Amniotic epithelial cell (primary cell): ENCODE measurements around the gene BRDT.

- RRBS, result 88% methylated on average over 4 of the region's 41 CpGs
Observed at GRCh38 chr1:91948943-91949753, at the start of gene BRDT. Gene BRDT (plus strand): TSS chr1:91949401.

GRCh38 chr1:92168693-92169043, 49.0 kb upstream of the C1orf146 start:
- RRBS, result no CpG with 5 or more reads among the region's 5 CpGs

DNA sequence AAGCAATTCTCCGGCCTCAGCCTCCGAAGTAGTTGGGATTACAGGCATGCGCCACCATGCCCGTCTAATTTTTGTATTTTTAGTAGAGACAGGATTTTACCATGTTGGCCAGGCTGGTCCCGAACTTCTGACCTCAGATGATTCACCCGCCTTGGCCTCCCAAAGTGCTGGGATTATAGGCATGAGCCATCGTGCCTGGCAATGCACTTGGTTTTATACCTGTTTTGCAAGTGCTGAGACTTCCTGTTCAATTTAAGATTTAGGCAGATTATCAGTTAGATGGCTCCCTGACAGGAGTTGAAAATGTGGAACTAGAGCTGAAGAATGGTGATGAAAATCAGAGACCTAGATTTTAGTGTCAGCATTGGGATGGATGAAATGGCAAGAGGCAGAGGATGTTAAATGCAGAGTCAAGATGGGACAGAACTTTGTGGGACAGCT, 60.6 kb downstream of the RPAP2 start:
- RRBS, result no CpG with 5 or more reads among the region's 7 CpGs

DNA sequence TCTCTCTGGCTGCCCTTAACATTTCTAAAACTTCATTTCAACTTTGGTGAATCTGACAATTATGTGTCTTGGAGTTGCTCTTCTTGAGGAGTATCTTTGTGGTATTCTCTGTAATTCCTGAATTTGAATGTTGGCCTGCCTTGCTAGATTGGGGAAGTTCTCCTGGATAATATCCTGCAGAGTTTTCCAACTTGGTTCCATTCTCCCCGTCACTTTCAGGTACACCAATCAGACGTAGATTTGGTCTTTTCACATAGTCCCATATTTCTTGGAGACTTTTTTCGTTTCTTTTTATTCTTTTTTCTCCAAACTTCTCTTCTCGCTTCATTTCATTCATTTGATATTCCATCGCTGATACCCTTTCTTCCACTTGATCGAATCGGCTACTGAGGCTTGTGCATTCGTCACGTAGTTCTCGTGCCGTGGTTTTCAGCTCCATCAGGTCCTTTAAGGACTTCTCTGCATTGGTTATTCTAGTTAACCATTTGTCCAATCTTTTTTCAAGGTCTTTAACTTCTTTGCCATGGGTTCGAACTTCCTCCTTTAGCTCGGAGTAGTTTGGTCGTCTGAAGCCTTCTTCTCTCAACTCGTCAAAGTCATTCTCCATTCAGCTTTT, 147.5 kb upstream of the GFI1 start:
- RRBS, result no CpG with 5 or more reads among the region's 15 CpGs

- RRBS, result no CpG with 5 or more reads among the region's 1 CpG
Observed at GRCh38 chr1:92697596-92698176, 87.2 kb downstream of the EVI5 start.

DNA sequence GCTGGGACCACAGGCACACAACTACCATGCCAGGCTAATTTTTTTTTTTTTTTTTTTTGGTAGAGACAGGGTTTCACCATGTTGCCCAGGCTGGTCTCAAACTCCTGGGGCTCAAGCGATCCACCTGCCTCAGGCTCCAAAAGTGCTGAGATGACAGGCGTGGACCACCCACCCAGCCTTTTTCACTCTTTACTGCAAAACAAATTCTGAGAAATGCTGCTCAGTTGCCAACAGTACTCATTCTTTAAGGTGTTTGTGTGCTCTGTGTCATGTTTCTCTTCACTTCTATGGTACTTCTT, 39.9 kb downstream of the EVI5 start:
- RRBS, result no CpG with 5 or more reads among the region's 2 CpGs

GRCh38 chr1:92804652-92805293, 19.9 kb upstream of the EVI5 start:
- RRBS, result no CpG with 5 or more reads among the region's 8 CpGs

- RRBS, result no CpG with 5 or more reads among the region's 8 CpGs
Observed at GRCh38 chr1:93078435-93078952, 589 bp upstream of the MTF2 start.

DNA sequence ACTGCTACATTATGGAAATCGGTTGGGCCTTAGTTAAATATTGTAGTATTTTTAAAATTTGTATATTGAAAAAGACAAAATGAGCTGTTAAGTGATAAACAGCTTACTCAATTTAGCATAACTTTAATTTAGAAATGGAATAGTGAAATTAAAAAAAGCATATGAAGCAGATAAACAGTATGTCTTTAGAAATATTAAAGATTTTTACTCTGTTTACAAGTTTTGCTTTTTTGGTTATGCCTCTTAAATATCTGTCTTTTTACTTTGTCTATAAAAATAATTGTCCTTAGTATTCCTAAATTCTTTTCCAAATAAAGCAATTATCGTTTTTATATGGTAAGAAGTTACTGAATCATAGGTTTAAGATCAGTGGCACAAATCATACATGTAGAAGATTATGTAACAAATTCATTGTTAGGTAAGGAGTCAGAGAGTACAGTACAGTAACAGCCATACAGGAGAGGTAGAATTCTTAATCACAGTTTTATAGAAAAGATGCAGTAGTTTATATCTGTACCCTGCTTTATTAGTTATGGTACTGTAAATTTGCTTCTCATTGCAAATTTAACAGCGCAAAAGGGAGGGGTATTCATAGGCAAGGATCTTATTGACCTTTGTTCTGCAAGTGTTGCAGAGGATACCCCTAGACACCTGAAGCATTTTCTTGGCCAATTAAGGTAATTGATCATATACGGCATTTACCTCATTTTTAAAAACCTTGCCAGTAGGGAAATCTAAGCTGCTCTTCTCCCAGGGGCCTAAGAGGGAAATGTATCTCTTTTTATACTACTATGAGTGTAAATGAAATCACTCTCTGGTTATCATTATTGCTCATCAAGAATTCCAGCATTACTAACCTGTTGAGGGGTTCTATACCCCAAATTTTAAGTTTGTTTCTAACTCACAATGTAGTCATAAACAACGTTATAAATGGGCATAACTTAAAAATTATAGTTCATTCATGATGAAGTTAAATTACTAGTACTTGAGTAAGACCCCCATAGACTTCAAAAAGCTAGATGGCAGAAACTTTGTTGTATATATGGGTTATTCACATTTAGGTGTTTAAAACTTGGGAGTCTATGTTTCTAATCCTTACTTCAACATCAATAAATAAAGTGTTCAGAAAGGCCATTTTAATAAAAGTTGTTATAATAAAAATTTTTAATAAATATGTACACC, 27.6 kb downstream of the TMED5 start:
- RRBS, result no CpG with 5 or more reads among the region's 5 CpGs

- RRBS, result 0% methylated on average over 1 of the region's 26 CpGs
Observed at GRCh38 chr1:93345510-93345866, 219 bp upstream of the DR1 start.

DNA sequence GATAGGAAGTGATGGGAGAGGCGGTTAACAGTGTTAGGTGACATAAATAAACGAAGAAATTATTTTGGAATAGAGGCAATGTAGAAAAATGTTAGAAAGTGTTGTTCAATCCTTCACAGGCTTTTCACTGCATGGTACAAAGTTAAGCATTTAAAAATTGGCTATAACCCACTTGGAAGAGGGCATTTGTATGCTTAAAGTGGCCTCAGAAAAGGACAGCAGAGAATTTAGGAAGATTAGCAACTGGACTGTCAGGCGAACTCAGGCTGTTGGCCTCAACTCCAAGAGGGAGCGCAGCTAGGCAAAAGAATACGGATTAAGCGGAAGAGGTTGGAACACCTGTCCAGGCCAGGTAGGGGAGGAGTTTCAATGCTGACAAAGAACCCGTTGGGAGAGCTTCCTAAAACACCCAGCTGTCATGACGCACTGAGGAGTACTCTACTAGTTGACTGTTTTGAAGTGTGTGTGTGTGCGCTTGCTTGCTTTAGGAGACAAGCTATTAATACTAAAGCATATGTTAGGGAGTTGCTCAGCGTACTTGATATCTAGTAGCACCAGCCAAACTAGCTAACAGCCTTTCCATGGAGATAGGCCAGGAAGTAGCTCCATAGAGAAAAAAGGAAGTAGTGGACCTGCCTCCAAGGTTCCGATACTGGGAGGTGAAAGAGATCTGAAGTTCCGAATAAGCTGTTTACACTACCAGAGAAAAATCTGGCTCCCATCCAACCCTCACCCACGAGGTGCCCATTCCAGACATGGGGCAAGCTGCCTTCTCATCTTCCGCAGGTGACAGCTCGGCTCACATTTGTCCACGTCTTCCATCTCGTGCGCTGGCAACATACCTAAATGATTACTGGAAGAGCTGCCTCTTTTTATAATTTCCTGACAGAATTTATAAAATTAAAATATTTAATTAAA, 1.1 kb upstream of the FNBP1L start:
- RRBS, result no CpG with 5 or more reads among the region's 18 CpGs

GRCh38 chr1:93516057-93516809, 68.3 kb downstream of the FNBP1L start:
- RRBS, result no CpG with 5 or more reads among the region's 10 CpGs

DNA sequence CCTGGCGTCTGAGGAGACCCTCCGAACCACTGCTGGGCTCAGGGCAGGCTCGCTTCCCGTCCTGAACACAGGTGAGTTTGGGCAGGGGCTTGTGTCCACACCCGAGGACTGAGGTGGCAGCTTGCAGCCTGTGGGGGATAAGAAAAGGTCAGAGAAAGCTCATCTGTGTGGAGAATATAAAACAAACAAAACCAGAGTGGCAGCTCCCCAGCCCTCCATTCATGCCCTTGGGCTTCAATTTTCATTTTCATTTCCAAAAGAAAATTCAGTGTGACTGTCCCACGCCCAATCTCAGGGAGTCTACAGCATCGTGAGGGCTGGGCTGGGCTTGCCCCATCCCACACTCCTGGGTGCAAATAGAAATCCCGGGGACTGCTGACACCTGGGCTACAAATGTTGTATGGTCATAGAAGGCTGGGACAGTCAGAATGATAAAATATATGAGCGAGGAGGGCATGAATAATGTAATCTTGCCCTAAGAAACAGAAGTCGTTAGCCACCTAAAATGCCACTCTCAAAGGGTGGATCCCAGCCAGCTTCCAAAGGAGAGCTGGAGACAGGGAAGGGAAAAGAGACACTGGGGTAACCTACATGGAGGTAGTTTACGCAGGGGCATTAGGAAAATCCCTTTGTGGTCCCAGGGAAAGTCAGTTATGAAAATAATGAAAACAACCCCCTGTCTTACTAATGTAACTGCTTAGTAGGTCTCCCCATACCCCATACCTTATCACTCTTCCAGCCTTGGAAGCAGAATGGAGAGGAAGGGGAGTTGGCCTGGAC, 98.6 kb downstream of the BCAR3 start:
- RRBS, result no CpG with 5 or more reads among the region's 11 CpGs

- RRBS, result no CpG with 5 or more reads among the region's 12 CpGs
Observed at GRCh38 chr1:93585022-93585766, 96.4 kb downstream of the BCAR3 start.

GRCh38 chr1:93592889-93593297, 88.7 kb downstream of the BCAR3 start:
- RRBS, result no CpG with 5 or more reads among the region's 4 CpGs

DNA sequence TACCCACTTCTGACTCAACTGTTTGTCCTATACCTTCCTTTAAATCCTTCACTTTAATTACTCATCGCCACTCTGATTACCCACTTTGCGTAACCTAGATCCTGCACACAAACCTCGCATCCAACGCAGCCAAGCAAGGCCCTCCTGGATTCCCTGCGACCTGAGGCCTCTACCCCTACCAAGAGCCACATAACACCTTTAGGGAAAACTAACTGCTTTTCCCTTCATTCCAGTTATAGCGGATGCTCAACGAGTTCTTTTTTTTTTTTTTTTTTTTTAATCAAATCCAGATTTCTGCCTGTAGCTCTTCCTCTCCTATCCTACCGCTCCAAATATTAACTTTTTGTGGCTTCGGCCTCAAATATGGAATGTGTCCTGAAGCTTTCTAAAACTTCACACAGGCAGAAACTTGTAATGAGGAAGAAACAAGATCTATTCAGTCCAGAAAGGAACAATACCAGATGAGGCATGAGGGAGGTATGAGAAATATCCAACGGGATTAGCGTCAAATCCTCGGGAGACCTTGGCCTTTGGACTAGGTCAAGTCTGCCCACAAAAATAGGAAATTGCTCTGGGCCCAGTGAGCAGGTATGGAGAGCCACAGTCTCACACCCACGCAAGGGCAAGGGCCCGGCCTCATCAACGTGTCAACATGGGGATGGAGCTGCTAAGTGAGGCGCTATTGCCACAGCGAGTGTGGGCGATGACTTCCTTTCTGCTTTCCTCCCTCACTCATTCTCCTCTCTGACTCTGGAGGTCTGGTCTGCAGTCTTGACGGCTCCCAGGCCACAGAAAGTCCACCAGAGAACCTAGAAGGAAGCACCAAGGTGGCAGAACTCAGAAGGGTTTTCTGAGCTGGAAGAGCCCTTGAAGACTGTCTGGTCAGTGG, 66.6 kb downstream of the BCAR3 start:
- RRBS, result no CpG with 5 or more reads among the region's 19 CpGs

DNA sequence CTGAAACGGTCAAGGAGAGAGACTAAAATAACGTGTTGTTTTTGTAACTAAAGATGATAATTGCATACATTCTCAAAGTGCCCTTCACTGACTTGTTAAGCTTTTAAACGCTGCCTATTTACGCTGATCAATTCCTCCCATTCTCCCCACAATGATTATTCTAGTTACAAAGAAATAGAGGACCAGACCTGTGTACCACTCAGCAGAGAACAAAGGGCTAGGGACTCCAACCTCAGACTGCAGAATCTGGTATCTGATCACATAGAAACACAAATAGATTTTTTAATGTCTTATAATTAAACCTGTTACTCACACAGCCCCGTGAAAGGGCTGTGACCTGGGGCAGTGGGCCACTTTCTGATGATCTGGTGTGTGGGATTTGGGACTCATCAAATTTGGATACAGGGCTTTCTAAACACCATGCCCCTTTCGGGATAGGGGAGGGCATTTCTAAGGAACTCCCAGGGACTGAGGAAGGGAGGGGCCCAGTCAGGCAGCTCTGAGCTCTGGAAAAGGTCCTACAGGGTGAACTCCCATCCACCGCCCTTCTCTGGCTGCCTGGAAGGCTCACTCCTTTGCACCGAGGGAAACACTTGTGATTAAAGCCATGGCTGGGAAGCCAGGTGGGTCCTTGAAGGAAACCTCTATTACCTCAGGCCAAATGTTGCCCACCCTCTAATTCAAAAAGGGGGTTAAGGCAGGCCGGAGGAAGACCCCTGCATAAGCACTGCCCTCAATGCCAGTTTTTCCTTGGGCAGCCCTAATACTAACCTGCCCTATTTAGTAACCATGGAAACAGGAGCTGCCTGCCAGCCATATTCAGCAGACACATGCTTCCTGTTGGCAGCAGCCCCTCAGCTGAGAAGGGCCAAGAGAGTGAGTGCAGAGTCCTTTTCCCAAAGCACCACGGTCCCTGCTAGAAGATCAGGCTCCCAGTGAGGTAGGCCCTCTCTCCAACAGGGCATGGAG, 65.0 kb downstream of the BCAR3 start:
- RRBS, result no CpG with 5 or more reads among the region's 10 CpGs

- RRBS, result no CpG with 5 or more reads among the region's 5 CpGs
Observed at GRCh38 chr1:93656082-93656858, 25.4 kb downstream of the BCAR3 start.

- RRBS, result no CpG with 5 or more reads among the region's 5 CpGs
Observed at GRCh38 chr1:93680398-93680619, 1.3 kb downstream of the BCAR3 start.

- RRBS, result no CpG with 5 or more reads among the region's 91 CpGs
Observed at GRCh38 chr1:93845932-93846940, 32.8 kb downstream of the DNTTIP2 start.